AG04449 (cell line): ENCODE measurements around the gene FHIP1A.

GRCh38 chr4:151294914-151295200, 17.9 kb downstream of the PRSS48 start:
- RRBS = no CpG with 5 or more reads among the region's 4 CpGs

DNA sequence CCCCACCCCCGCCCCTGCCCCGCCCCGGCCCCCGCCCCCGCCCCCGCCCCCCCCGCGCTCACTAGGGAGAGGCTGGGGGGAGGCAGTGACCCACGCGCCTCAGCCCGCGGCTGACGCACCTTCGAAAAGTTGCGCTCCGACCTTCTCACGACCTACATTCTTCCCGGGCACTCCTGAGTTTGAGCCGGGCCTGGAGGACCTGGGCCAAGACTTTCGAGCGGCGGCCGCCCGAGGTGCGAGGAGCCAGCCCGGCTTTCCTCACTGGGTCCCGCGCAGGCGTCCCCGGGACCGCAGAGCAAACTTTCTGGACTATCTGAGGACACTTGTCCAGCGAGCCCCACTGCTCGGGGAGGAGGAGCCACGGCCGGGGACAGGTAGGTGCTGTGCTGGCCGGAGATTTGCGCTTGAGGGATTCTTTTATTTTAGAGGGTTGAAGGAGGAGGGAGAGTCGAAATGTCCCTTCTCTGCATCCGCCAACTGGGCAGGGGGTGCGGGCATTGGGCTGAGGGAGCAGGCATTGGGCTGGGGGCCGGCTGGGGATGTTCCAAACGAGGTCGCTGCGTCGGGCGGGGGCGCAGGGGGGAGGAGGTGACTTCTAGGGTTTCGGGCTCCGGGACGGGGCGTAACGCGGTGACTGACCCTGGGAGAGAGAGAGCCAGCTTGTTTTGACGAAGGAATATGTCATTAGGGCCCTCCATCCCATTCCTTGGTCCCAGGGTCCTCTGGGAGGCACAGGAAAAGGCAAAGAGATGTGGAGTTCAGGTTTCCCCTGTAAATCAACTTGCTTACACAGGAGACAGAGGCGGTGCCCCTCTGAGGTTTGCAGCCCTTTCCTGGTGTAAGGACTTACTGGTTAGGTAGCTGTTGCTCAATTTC, at the start of gene FHIP1A:
Gene FHIP1A (plus strand): TSS at position 85 of the 876 bp plus-strand sequence.
- RRBS = 4% methylated on average over 18 of the region's 55 CpGs

- RRBS = no CpG with 5 or more reads among the region's 4 CpGs
Measured at GRCh38 chr4:151667991-151668611, 92.7 kb downstream of the GATB start.

DNA sequence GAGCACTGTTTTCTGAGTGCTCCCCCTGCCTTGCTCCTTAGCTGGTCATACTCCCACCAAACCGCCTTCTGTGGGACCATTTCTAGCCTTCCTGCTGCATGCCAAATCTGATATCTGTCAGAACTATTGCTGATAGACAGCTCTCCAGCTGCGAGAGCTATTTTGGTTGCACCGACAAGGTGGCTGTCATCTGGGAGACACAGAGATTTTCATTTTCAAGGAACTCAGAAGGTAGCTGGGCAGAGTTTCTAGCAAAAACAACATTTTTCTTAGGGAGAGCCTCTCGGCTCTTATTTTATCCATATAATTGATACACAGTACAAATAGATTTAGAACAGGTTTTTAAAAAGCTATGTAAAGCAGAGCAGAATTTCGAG, 2.6 kb upstream of the GATB start:
- RRBS = no CpG with 5 or more reads among the region's 5 CpGs

- RRBS = no CpG with 5 or more reads among the region's 5 CpGs
Measured at GRCh38 chr4:151964993-151965444, 204.2 kb upstream of the GATB start.

GRCh38 chr4:152324127-152324572, 211.7 kb downstream of the FBXW7 start:
- RRBS = no CpG with 5 or more reads among the region's 4 CpGs

DNA sequence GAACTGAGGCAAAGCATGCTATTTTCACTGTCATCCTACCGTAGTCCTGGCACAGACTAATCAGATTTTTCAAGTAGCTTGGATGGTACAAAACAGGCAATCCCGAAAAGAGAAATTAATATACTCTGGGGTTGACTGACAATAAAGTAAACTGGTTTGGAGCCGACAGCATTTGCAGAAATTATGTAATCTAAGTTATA, 182.8 kb downstream of the FBXW7 start:
- RRBS = no CpG with 5 or more reads among the region's 3 CpGs

GRCh38 chr4:152507203-152507402, 28.8 kb downstream of the FBXW7 start:
- RRBS = no CpG with 5 or more reads among the region's 1 CpG

DNA sequence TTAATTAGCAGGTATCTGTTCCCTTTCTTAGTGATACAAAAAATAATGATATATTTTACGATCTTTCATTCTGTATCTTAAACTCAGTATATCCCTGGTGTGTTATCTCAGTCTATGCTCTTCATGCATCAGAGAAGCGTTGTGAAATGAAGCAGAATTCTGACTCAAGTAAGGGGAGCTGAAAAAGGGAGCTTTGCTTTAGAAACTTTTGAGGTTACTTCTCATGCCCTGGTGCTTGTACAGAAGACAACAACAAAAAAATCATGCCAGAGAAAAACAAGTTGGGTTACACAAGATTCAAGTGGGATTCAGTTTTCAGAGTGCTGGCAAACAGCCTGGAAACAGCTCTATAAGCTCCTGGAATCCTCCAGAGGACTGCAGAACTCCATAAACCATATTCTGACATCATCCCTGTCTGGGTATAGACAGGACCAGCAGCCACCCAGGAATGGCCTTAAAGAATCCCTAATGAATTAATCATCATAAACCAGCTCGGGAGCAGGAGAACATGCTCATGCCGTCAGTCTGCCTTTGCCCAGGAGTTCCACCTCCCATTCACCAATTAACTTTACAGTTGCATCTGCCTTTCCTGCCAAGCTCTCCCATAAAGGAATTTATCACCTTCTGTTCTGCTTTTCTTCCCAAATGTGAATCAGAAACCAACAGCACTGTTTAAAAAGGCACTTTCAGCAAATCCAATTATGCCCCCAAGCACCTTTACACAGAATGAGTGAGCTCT, 54.4 kb upstream of the FBXW7 start:
- RRBS = no CpG with 5 or more reads among the region's 4 CpGs

GRCh38 chr4:152643300-152643695, 36.5 kb downstream of the TMEM154 start:
- RRBS = no CpG with 5 or more reads among the region's 2 CpGs

DNA sequence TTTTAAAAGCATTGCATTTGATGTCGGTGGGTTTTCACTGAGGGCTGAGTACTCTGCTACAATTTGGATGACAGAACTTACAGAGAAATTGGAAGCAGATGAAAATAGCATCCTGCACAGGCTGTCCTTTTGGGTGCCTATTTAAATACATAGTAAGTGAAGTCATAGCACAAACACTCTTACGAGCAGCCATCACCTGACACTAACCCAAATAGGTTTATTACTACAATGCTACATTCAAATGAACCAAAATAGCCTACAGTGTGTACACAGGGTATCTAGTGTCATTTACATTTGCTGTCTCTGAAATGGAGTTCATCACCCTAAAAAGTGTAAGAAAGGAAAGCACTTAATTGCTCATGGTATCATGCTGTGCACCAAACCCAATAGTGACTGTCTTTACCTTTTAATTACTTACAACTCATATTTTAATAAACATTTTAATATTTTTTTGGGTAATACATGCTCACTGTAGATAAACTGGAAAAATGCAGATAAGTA, 11.5 kb upstream of the TMEM154 start:
- RRBS = no CpG with 5 or more reads among the region's 2 CpGs

DNA sequence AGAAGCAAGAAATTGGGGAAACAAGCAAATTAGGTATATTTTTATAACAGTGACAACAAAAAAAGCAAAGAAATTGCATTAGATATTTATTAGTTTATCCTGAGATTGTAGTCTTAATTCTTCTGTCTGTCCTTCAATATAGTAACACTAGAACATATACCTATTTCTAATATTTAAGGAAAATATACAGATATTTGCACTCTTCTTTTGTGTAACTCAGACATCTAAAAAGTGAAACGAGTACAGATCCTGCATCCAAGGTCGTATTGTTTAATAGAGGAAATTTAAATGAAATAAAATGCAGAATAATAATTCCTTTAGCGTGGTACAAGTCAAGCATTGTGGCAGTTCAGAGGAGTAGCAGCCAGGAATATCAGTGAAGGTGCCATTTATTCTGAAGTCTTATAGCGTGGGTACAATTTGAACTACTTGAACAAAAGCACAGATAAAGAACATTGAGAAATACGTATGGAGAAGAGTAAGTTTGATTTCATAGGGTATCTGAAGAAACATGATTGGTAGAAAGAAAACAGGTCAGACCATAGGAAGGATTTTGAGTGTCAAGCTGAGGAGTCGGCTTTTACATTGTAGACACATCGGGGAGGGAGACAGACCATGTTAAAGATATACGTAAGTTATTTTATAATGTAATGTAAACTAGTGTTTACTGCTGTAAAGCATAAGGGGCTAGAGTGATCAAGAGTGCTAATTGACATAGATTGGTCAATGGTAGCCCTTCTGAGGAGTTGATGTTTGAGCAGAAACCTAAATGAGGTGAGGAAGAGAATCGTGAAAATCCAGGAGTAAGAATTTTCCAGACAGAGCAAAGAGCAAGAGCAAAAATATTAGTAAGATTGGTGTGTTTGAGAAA, 21.0 kb downstream of the ARFIP1 start:
- RRBS = no CpG with 5 or more reads among the region's 9 CpGs

DNA sequence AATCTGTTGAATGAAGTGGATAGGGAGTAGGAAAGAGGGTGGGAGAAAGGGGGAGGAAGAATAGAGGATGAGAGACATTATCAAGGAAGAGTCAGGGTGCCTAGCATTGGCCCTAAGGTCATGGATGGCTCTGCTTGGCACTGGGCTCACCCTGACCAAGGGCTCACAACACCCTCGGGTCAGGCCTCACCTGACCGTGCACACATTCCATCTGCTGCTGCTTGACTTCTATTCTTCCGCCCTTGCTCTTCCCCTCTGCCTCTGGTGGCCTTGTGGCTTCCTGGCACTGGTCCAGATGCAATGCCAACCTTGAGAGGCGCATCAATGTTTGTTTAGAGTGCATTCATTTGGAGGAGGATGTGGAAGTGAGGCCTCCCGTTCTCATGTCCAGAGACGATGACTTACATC, 42.4 kb downstream of the TRIM2 start:
- RRBS = no CpG with 5 or more reads among the region's 6 CpGs

DNA sequence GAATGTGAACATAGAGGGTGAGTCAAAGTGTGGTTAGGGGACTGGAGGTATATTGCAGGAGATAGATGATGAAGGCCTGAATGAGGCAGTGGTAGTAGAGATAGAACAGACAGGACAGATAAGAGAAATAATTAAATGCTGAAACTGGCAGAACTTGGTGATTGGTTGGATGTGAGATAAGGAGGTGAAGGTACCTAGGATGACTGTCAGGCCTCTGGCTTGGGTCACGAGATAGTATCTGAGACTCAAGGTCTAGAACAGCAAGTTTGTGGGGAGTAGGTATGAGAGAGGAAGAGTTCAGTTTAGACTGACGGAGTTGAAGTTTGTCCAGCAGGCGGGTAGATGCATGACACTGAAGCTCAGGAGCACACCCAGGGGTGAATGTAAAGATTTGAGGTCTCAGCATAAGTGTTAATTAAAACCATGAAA, 3.6 kb downstream of the MND1 start:
- RRBS = no CpG with 5 or more reads among the region's 3 CpGs

DNA sequence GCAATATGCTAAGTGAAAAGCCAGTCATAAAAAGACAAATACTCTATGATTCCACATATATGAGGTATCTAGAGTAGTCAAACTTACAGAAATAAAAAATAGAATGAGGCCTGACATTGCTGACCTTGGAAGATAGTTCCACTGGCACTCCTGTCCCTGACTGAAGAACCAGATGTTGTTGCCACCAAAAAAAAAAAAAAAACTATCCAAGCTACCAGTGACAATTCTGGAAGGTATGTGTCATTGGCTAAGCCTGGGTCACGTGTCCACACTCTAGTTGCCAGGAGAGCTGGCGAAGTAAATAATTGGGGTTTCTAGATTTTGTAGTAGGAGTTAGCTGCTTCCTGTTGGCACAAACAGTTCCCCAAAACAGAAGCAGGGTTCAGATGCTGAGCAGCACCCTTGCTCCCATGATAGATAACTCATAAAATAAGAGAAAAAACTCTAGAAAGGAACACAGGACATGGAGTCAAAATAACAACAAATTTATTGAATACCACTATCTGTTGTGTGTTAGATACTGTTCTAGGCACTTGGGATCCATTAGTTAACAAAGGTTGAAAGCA, 20.5 kb downstream of the MND1 start:
- RRBS = no CpG with 5 or more reads among the region's 2 CpGs

GRCh38 chr4:153472818-153473508, 6.8 kb downstream of the TMEM131L start:
- RRBS = 82% methylated on average over 3 of the region's 8 CpGs

- RRBS = no CpG with 5 or more reads among the region's 7 CpGs
Measured at GRCh38 chr4:153497076-153497663, 31.0 kb downstream of the TMEM131L start.

- RRBS = 3% methylated on average over 7 of the region's 35 CpGs
Measured at GRCh38 chr4:153759077-153759804, 583 bp downstream of the RNF175 start.

DNA sequence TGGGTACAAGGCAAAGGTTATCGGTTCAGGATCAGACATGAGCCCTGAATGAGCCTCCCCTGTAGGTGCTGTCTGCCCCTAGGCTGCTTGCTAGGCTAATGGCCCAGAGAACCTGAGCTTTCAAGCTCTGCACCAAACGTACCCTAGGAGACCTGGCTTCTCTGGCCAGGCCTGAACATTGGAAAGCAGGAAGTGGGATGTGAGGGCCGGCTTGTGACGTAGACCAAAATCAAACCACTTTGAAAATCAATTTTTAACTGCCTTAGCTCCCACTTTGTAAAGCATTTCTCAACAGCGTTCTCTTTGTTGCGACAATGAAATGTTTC, 145.0 kb upstream of the SFRP2 start:
- RRBS = no CpG with 5 or more reads among the region's 6 CpGs

DNA sequence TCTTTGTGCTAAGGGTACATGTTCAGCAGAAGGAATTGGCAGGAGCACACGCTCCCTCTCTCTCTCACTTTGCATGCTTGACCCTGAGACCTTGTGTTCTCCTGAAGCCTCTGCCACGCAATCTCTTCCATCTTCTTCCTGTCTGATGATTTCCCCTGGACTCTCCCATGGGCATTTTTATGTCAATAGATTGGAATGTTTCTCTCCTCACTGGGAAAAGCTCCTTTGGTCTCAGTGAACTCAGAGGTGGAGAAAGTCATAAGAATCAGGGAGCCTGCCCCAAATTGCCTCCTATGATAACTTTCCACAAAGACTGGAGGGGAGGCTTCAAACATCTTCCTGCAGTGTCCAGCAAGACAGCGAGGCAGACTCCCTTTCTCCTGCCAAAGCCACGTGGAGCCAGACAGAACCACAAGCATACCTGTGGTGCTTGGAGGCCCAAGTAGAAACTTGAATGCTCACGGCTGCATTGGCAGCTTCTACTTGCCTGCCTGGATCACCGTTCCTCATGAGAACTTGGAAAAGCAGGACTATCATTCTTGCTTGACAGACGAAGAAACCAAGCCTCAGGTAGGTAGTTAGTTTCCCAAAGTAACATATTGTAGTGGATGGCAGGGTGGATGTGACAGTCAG, 216.1 kb upstream of the SFRP2 start:
- RRBS = no CpG with 5 or more reads among the region's 7 CpGs